Progenitor cell of endocrine pancreas (in vitro differentiated cells): ENCODE measurements around the gene NDUFS8.

- PRO-cap, result no peak
These were observed 6.6 kb downstream of the CLCF1 start for GRCh38 chr11:67366553-67367371.

- PRO-cap, result no peak
These were observed 2.3 kb upstream of the CLCF1 start for GRCh38 chr11:67375508-67376252.

DNA sequence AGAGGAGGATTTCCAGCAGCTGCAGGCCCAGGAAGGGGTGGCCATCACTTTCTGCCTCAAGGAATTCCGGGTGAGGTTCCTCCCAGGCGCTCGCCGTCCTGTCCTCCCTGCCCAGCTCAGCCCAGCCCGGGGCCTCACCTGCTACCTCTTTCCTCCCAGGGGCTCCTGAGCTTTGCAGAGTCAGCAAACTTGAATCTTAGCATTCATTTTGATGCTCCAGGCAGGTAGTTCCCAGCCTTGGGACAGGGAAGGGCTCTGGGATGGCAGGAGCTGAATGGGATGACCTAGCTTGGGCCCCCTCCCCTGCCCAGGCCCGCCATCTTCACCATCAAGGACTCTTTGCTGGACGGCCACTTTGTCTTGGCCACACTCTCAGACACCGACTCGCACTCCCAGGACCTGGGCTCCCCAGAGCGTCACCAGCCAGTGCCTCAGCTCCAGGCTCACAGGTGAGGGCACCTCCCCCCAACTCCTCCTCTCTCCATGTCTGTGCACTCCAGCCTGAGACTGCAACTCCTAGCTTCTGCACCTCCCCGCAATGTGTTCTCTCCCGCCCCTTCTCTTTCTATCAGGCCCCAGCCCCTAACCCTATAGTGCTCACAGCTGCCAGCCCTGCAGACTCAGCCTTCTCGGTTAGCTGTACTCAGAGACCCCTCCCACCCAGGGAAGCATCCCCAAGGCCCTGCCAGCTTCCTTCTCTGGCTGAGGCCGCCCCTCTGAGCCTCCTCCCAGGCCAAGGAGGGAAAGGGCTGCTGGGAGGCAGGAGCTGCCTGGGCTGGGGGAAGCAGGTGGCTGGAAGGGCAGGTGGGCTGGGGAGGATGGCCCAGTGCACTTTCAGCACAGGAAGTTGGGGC is 4.4 kb downstream of the RAD9A start:
- PRO-cap, result no peak

GRCh38 chr11:67398282-67399162 is 3.1 kb downstream of the PPP1CA start:
- PRO-cap, result no peak

DNA sequence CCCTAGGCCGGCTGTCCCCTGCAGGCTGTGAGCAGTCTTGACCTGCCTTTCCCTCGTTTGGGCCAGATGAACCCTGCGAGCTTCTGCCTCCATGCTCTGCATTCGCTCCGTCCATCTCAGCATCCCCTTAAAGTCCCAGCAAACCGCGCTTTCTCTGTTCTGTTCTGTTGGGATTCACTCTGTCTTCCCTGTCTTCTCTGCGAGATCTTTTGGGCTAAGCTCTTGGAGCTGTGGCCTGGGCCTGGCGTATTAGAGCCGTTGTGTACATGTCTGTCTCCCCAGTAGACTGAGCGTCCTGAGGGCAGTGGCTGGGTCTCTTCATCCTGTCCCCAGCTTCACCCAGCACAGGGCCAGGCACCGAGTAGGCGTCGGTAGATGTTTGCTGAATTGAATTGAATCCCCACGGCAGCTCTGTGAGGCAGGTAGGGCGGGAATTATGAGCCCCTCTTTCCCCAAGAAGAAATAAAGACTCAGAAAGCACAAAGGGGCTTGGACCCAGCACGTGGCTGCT is 3.8 kb downstream of the RPS6KB2 start:
- PRO-cap, result no peak

GRCh38 chr11:67442737-67443128 is 543 bp downstream of the CORO1B start:
- PRO-cap, result no peak

- PRO-cap, result bidirectional peak, plus-strand start at chr11:67464817, minus-strand start at chr11:67464645; bidirectional peak, plus-strand start at chr11:67465076, minus-strand start at chr11:67465102; bidirectional peak, plus-strand start at chr11:67465514, minus-strand start at chr11:67465258
These were observed 4.1 kb downstream of the TMEM134 start for GRCh38 chr11:67464570-67465750.

DNA sequence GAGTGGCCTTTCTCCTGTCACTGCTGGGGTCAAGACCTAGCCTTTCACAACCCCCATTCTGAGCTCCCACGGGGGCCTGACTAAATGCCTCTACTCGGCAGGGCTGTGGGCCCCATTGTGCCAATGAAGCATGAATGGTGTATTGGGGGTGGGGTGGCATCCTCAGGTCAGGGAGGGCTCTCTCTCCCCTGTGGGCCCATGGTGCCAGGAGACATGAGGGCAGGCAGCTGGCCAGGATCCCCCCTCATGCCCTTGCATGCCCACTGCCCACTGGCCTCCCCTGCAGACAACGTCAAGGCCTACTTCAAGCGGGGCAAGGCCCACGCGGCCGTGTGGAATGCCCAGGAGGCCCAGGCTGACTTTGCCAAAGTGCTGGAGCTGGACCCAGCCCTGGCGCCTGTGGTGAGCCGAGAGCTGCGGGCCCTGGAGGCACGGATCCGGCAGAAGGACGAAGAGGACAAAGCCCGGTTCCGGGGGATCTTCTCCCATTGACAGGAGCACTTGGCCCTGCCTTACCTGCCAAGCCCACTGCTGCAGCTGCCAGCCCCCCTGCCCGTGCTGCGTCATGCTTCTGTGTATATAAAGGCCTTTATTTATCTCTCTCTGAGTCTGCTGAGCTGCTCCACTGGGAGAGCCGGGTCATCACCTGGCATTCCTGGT is 7.8 kb downstream of the AIP start:
- PRO-cap, result no peak

GRCh38 chr11:67584599-67585508 is 1.2 kb downstream of the GSTP1 start:
- PRO-cap, result no peak

DNA sequence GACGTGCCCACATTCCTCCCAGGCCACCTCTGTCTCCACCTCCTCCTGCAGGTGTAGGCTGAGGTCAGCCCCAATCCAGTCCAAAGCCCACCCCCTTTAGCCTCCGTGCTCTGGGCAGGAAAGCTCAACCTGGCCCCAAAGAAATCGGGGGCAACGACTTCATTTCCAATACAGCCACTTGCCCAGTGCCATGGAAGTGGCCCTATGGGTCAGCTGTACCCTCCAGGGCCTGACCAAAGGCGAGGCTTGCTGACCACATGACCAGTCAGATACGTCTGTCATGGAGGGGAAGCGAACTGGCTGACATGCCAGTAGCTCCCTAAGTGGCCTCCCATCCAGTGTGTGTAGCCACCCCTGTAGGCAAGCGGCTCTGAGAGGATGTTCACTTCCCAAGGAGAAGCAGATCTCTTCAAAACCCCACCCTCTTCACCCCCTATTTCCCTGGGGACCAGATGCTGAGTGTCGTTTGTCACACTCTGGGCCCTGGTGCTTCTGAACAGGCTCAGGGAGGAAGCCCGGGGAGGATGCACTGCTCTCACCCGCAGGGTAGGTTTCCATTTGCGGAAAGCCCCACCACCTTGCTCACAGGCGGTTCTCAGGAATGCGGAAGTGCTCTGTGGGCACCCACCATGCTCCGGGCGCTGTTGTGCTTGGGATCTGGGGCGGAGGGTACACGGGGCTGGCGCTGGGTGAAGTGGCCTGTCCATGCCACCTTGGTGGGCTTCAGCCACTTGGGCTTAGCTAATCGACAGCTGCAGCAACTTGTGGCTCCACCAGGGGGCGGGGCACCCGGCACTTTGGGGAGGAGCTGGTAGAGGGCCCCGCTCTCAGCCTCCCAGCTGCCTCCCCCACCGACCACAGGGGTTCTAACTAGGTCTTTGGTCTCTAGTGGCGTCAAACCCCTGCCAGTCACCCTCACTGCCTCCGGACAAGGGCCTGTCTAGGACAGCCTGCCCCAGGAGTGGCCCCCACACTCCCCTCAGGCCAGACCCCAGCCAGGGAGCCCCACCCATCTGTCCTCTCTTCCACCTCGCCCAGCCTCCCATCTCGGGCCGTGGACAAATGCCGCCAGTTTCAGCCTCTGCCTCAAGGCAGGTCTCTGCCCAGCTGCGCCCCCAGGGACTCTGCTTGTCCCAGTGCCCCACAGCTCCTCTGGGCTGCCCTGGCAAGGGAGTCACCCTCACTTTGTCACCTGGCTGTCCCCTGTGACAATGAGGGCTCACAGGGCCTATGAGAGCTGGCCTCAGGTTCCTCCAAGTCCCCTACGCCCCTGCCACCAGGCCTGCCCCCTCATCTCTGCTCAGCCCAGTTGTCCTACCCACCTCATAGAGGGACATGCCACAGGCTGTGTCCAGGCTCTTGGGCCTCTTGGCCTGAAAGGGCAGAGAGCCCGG is 7.3 kb downstream of the NDUFV1 start:
- PRO-cap, result no peak

DNA sequence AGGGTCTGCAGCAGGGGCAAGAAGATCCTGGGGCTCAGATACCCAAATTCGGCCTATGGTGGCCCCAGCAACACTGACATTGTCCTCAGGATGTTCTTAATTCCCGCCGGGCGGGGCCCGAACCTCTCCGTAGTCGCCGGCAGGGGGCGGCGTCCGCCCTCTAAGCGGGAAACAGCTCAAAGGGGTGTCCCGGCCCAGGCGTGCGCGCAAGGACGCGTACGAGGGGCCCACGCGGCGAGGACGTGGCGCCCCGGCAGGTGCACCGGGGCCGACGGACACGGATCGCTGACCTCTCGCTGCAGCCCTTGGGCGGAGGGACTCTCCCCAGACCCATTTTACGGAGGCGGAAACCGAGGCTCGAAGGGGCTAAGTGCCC is 479 bp downstream of the NUDT8 start:
- PRO-cap, result unidirectional peak, plus-strand start at position 210 of the sequence

- PRO-cap, result no peak
These were observed 160.7 kb downstream of the UNC93B1 start for GRCh38 chr11:67843196-67843511.

- PRO-cap, result no peak
These were observed 10.4 kb downstream of the UNC93B1 start for GRCh38 chr11:67993465-67993960.

DNA sequence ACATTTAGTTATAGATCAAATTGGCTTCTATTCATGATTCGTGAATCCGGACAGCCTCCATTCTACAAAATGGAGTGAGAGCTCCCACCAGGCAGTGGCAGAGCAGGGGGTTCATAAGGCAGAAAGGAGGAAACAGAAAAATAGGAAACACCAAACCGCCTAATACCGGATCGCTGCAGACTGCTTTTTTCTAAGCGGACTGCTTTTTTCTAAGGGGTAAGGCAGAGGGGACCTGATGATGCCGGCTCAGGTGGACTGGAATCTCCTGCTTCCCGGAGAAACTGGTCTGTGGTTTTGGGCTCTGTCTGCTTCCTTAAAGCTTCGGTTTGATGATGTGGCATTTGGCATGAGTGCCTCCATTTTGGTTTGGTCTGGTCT is 986 bp downstream of the ALDH3B1 start:
- PRO-cap, result no peak

DNA sequence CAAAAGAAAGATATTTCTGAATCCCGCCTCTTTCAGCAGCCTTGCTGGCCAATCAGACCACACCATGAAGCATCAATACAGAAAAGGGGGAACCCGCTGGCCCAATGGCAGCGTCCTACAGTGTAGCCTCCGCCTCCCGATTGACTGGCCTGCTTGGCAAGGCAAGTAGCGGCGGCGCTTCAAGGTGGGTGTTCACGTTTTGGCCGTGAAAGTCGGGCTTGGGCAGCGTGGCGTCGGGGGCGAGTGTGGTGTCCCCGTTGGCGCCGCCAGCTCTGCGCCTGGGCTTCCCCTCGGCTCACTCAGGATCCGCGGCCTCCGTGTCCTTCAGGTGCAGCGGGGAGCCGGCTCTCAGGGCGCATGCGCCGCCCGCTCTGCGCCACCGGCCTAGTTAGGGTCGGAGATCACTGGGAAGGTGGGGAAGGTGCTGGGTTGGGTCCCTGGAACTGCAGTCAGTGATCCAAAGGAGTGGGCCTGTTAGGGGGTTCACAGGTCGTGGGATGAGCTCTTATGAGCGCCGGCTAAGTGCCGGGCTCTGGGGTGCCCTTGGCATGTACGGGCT is at the start of gene NDUFS8:
Gene NDUFS8 (plus strand): TSS at position 132 of the 559 bp plus-strand sequence.
- PRO-cap, result bidirectional peak, plus-strand start at position 164 of the sequence, minus-strand start outside the sequence; unidirectional peak, plus-strand start at position 208 of the sequence; bidirectional peak, plus-strand start at position 404 of the sequence, minus-strand start at position 300 of the sequence

DNA sequence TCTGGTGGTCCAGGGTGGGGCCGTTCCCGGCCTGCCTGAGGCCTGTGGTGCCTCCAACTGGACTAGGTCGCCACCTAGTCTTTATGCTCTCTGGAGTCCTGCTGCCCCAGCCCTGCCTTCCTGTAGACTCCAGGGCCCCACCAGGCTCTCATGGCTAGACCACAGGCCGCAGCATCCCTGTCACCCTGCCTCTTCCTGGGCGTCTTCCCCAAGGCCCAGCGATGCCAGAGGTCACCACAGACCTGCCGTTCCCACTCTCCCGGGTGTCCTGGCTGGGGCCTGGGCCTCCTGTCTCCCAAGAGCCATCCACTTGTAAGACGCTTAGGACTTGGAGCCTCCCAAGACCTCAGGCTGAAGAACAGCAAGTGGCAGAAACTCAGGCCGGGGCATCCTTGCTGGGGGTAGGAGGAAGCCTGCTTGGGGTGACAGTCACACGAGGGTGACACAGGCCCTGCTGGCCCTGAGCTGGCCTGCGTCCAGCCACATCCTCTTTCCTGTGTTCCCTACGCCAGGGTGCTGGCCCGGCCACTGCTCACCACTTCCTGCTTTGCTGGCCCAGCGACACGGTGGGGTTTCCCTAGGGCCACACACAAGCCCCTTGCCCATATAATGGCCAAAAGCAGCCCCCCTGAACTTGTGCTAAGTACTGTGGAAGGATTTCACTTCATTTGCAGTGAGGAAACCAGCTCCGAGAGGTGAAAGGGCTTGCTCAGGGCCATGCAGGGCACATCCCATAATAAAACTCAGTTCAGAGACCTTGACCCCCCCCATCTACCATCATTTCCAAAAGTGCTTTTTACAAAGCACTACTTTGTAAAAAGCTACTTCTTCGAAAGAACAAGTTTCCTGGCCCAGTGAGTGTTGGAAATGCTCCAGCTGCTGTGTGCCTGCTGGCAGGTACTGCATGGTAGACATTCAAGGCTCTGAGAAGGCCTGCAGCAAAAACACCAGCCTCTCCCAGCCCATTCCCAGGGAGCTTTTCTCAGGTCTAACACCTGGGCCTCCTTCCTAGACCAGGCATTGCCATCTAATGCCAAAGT is 1.8 kb upstream of the TCIRG1 start:
- PRO-cap, result no peak

- PRO-cap, result no peak
These were observed 11.8 kb downstream of the TCIRG1 start for GRCh38 chr11:68050438-68051143.

GRCh38 chr11:68053681-68054643 is 15.1 kb downstream of the TCIRG1 start:
- PRO-cap, result no peak

DNA sequence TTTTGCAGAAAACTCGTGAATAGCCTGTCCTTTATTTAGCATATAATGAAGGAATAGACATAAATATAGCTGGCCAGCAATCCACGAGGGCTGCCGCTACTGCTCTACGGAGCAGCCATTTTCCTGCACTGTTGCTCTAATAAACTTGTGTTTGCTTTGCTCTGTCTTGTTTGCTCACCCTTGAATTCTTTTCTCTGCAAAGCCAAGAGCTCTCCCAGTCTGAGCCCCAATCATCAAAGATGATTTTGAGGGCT is 16.6 kb upstream of the CHKA start:
- PRO-cap, result bidirectional peak, plus-strand start at position 183 of the sequence, minus-strand start at position 130 of the sequence

GRCh38 chr11:68150063-68150503 is 28.9 kb upstream of the CHKA start:
- PRO-cap, result no peak